LHCN-M2 (cell line): ENCODE measurements around a stretch of chr21.

DNA sequence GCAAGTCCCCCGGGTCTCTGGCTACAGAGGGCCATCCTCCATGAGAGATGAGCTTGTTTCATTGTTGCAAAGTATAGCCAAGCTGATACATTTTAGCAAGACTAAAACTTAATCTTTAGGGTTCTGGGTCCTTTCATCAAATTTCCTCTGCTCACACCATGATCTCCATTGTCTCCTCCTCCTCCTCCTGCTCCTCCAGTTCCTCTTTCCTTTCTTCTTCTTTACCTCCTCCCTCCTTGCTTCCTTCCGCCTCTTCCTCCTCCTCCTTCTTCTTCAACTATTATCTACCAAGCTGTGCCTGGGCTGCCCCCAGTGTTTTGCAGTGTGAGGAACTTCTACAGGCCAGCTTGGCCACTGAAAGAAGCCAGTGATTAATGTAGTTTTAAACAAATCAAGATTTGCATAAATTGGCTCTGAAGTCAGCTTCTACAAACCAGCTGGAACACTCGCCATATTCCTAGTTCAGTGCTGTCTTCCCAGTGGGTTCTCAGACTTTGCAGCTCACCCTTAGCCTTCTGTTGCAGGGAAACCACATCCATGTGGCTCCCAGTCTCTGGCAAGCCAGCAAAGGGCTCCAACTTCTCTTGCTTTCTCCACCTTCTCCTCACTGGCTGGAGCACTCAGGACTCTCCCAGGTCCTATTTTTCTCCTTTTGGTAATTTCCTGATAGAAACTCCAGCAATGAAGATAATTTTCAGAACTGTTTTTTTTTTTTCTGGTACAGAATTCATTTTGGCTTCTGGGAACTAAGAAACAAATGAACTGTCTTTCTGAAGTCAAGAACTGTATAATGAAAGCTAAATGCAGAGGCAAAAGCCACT is 139.2 kb downstream of the RUNX1 start:
- RAMPAGE, long total RNA: no peak

DNA sequence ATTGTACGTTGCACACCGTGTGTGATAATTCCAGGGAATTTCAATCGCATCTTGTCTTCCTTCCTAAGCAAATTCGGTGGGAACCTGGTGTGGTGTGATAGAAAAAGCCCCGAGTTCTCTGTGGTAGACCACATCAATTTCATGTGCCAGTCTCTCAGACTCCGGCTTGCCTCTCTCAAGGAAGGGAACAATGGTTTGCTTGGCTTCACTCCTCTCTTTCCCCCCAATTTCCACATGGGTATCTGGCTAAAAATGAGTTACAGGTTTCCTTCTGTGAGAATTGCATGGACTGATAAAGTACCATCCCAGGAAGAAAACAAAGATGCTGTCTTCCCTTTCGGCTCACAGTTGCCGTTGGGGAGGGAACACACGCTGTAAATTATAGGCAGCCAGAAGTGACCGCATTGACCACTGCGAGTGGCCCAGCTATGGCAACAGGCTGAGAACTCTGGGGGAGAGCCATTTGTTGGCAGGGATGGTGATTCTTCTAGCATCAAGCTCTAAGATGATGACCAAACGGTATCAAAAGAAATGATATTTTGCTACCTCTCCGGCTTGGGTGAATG is 2.9 kb downstream of the RUNX1 start:
- RAMPAGE, long total RNA: no peak

DNA sequence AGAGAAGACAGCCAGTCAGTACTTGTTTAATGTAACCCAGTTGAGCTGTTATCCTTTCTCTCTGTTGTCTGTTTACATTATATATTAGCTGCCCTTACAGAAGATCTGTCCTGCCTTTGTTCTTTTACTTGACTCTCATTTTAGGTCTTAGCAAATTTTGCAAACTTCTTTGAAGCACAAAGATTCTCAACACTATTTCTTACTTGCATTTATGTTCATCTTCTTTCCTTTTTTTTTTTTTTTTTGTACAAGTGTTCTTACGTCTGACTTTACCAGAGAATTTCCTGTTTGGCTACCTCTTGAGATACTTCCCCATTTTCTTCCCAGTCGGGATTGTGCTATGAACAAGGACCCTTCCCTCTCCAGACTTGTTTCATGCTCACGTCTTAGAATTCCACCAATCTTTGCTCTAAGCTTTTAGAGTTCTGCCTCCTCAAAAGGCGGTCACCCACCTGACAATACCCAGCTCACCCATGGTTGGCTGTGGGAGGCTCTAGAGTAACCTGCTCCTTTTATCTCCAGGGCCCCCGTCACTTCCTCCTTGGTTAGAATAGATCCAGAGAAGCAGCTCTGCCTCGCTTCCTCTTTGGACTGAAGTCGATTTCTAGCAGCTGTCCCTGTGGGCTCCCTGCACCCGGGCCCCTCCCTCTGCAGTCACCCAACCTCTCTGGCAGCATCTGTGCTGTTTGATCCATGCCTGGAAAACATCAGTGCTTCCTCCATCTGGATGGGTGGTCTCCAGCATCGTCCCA is 53.8 kb upstream of the RUNX1 start:
- RAMPAGE, long total RNA: no peak

DNA sequence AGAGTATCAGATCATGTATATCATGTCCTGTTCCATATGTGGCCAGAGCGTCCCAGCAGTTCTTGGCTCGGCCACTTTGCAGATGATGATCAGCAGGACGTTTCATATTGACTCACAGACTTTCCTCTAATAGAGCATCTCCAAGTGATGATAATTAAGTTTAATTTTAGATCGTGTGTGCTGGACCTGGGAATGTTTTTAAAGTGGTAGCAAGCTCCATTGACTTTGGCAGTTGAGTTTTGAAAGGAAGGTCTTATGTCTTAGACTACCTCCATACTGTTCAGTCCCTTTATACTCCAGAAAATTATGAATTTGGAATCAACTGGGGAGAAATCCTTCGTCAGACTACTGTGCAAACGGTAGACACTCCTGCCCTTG is 154.6 kb upstream of the RUNX1 start:
- RAMPAGE, long total RNA: no peak

DNA sequence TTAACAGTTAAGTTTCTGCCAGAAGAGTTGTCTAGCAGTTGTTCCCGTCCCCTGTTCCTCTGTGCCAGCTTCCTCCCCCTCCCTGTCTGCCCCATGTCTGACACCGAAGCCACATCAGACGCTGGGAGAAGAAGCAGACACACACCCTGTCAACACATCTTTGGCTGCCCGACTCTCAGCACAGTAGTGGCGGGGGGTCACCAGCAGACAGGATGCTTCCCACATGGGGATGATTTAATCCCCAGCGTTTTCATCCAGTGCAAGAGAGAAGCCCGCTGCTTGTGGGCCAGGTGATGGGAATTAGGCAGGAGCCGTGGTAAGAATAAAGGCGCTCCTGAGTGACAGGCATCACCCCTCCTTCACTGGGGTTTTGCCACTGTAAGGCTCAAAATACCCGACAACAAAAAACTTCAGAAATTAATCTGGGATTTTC is 379.5 kb upstream of the RUNX1 start:
- RAMPAGE, long total RNA: no peak

GRCh38 chr21:35905019-35906074 is 155.0 kb downstream of the SETD4 start:
- RAMPAGE, long total RNA: no peak

- RAMPAGE, long total RNA: no peak
These were observed 4.0 kb upstream of the CBR1 start for GRCh38 chr21:36065870-36066142.

- RAMPAGE, long total RNA: no peak
These were observed 34.0 kb downstream of the DOP1B start for GRCh38 chr21:36190591-36191113.

DNA sequence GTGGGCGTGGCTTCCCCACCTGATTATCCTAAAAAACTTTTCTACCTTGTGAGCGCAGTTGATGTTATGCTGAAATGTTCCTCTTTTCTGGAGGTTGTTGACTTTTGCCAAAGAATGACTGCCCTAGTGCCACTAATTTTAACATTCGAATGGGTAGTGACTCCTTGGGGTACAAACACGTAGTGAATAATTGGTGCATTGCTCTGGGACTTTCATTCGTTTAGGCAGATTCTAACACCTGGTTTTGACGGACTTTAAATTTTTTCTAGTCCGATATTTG is 935 bp downstream of the MORC3 start:
- RAMPAGE, long total RNA: no peak

- RAMPAGE, long total RNA: no peak
These were observed 17.7 kb downstream of the MORC3 start for GRCh38 chr21:36337643-36338182.

DNA sequence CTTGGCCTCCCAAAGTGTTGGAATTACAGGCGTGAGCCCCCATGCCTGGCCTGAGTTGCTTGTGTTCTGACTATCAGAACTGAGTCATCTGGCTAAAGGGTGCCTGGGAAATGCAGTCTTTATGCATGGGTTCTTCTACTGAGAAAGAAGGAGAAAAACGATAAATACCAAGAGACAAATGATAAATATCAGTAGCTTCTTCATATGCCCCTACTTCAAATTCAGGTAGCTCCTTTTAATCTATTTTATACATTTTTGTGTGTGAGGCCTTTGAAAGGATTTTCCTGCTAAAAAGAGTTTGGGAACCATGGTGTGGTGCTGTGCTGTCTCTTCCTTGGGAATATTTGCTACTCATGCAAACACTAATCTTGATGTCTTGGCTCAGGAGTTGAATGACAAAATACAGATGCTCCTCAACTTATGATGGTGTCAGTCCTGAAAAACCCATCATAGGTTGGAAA is 14.2 kb upstream of the CHAF1B start:
- RAMPAGE, long total RNA: no peak

DNA sequence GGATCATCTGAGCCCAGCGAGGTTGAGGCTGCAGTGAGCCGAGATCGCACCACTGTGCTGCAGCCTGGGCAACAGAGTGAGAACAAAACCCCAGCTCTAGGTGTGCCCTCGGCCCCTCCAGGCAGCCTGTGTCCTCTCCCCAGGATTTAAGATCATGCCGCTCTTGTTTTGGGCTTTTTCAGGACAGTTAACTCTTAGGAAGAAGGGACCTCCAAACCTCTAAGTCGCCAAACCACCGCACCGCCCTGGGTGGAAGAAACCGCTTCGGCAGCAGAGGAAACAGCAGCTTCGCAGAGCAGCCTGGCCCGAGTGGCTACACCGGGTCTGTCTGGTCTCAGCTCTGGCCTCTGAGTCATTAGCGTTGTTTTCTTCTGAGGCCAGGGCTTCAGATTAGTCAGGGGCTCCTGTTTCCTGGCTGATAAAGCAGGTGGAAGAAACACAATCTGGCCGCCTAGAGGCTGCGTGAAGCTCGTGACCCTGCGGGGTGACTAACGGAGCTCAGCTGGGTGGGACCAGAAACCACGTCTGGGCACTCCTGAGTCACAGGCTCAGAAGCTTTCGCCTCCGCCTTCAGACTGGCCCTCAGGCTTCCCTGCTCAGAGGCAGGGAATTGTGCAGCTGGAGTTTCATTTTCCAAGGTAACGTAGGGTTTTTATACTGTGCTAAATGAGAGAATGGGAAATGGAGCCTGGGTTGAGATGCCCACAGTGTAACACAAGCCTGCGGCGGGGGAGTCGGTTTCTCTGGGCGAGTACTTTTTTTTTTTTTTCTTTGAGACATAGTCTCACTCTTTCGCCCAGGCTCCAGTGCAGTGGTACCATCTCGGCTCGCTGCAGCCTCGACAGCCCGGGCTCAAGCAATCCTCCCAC is 44.8 kb downstream of the CHAF1B start:
- RAMPAGE, long total RNA: no peak

DNA sequence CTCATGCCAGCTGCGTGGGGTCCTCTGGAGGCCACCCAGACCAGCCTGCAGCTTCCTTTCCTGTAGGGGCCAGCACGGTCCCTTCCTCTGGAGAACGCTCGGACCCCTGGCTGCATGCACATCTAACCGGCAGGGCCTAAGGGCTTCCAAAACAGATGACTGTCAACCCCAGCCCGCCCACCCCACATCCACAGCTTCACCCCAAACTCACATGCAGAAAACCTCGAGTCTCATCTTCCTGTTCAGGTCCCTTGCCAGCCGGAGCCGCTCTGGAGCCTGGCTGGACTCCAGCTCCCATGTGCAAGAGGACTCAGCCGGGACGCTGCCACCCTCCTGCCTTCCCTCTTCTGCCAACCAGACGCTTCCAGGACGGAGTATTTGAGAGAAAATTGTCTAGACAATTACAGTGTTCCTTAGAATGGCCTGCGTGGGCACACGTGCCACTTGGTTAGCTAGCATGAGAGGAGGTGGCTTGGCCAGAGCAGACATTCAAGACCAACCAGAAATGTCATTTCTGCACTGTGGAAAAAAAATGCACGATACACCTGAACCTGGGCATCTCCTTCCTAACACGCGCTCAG is 548 bp downstream of the CLDN14 start:
- RAMPAGE, long total RNA: no peak

DNA sequence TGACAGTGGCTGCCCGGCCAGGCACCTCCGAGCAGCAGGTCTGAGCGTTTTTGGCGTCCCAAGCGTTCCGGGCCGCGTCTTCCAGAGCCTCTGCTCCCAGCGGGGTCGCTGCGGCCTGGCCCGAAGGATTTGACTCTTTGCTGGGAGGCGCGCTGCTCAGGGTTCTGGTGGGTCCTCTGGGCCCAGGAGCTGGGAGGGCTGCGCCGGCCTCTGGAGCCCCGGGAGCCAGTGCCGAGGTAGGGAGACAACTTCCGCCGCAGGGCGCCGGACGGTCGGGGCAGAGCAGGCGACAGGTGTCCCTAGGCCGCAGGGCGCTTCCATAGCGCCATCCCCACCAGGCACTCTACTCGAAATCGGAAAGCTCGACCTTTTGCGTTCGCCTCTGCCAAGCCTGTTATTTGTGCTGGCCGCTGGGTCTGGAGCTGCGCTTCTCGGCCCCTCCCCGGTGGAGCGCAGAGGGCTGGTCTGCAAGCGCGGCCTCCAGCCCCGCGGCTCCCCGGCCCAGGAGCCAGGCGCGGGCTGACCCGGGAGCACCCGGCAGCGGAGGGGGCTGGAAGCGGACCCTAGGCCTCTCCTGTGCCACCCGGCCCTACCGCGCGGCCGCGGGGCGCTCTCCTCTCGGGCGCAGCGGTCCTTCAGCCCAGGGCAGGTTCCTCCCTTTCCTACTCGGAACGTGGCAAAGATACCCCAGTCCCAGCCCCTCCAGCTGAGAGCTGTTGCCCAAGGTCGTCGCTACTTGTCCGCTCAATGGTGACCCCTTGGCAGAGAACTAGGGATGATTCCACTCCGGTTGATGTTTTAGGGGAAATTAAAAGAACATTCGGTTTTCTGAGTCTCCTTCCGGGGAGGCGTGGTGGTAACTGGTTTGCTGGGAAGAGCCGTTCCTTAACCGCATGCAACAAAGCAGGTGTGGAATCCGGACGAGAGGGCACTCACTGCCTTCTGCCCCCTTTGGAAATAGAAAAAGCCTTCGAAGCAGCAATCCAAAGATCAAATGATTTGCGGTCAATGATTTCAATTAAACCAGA is 2.4 kb downstream of the SIM2 start:
- RAMPAGE, long total RNA: no peak

- RAMPAGE, long total RNA: no peak
These were observed 48.9 kb downstream of the SIM2 start for GRCh38 chr21:36747381-36748695.

- RAMPAGE, long total RNA: no peak
These were observed 12.6 kb downstream of the PIGP start for GRCh38 chr21:37060077-37060835.

GRCh38 chr21:37166143-37166749 is 93.2 kb downstream of the TTC3 start:
- RAMPAGE, long total RNA: no peak

DNA sequence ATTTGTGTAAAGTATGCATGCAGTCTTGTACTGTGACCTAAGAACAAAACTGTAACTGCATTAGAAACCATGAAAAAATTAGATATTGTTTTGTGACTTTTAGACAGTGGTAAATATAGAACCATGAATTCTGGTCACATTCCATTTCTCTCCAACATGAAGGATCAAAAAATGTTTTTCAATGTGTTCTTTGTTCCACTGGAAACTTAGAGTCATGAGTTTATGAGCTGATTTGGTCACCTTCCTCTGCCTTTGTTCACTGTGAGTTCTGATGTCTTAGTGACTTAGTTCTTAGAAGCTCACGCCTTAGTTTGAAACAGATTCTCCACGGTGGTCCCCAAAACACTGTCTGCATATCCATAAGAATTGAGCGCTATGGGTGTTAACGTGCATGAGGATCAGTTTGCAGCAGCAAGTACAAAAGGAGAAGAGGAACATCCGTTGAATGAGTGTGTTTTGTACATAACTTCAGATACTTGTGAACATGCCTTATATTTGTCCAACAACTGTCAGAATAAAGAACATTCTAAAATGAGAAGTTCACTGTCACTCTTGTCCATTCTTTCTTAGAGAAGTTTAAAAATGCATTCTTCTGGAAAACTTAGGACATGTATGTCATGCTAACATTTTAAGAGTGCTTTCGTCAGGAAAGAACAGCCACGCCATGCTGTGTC is 64.4 kb downstream of the VPS26C start:
- RAMPAGE, long total RNA: no peak

- RAMPAGE, long total RNA: no peak
These were observed 1.8 kb upstream of the DYRK1A start for GRCh38 chr21:37364679-37365191.

DNA sequence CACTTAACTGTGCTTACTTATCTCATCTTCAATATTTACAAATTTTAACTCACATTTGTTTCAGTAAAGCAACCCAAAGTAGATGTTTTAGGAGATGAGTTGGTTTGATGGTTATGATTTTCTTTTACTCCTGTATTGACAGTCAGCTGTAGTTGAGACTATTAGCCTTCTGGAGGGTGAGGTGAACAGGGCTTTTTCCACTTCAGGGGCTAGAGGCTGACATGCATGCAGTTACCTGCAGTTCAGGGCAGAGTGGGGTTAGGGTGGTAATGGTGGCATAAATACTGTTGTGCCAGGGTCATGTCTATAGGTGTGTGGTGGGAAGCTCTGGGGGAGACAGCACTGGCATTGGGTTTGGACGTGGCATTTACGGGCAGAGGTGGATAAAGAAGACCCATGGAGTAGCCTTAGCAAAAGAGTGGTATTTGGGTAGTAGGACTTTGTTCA is 42.1 kb downstream of the DYRK1A start:
- RAMPAGE, long total RNA: no peak